Epidermal melanocyte (primary cell): ENCODE data around the gene TMEM52.

DNA sequence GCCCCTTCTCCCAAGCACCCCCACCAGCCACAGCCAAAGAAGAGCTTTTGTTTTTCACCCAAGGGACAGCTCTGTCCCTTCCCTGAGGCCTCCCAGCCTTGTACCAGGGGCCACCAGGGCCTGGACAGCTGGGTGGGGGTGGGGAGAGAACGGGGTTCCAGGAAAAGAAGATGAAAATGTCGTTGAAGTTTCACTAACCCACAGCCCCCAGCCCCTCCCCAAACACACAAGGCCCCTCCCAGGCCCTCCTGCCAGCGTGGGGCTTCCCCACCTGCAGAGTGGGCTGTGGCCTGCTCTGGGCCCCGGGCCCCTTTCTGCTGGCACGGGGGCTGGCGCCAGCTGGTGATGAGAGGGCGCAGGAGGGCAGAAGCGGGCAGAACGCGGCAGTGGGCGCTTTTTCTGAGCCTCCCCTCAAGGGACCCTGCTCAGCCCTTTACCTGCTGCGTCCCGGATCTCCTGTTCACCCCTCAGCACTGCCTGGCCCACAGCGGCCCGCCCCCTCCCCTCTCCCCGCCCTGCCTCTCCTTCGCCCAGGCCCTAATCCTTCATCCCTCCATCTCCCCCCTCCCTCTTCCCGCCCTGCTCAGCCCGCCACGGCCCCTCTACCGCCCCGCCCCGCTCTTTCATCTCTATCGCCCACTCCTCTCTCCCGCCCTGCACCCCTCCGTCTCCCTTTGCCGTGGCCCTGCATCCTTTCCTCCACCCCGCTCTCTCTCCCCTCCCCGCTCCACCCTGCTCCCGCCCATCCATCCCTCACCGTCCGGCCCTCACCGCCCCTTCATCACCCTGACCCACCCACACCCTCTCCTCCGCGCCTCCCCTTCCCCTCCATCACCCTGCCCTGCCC lies 1.1 kb downstream of the TMEM88B start:
- RRBS, result no CpG with 5 or more reads among the region's 35 CpGs

DNA sequence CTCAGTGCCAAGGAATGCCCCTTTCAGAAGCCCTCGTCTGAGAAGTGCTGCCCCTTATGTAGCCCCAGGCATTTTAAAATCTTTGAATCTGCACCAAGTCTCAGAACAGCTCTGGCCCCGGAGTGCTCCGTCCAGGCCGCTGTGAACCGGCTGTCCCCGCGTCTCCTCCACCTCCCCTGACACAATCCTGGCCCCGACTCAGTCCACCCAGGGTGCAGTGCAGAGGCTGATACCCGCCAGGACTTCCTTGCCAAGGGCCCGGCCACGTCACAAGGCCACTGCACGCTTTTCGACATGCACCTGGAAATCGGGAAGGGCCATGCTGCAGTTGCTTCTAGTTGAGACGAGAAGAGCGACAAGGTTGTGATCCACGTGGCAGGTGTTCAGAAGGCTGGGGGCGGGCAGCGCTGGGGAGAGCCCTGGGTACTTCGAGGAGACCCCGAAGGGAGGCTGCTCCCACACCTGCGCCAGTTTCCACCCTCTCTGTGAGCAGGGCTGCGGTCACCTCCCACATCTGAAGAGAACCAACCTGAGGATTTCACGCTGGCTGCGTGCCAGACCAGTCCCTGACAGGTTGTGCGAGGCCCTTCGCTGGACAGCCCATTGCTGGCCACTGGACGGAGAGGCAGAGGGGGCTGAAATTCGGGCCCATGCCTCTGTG lies 6.7 kb downstream of the VWA1 start:
- RRBS, result no CpG with 5 or more reads among the region's 29 CpGs

DNA sequence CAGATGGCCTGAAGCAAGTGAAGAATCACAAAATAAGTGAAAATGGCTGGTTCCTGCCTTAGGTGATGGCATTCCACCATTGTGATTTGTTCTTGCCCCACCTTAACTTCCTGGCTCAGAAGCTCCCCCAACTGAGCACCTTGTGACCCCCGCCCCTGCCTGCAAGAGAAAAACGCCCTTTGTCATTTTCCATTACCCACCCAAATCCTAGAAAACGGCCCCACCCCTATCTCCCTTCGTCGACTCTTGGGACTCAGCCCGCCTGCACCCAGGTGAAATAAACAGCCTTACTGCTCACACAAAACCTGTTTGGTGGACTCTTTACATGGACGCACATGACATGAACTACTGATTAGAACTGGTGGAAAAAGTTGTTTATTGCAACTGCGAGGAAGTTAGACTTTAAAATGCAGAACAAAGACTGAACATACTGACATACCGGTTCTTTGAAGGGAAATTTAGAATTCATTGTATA lies 632 bp upstream of the ATAD3B start:
- RRBS, result no CpG with 5 or more reads among the region's 9 CpGs

GRCh38 chr1:1483635-1484340 lies 12.2 kb downstream of the ATAD3B start:
- RRBS, result no CpG with 5 or more reads among the region's 30 CpGs

DNA sequence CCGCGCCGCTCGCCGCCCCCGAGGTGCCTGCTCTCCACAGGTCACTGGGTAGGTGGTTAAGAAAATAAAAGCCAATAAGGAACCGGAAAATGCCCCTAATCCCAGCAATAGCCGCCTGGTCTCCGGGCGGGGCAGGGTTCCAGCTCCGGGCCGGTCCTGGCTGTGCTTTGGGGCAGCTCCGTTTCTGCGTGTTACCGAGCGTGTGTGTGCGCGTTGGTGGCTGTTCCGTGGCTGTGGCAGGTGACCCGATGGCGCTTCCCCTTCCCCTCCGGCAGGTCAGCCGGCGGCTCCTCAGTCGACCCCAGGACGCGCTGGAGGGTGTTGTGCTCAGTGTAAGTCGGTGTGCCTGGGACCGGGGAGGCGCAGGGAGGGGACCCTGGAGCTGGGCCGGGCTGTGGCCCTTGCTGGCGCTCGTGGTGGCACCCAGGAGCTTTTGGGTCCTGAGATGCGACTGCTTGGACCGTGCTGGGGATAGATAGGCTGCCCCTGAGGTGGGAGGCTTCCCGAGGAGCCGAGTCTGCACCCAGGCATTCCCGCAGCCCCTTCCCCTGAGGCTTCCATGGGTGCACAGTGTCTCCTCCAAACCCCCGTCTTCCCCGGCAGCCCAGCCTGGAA lies 11.4 kb downstream of the ATAD3A start:
- RRBS, result 92% methylated on average over 2 of the region's 40 CpGs

- RRBS, result 77% methylated on average over 3 of the region's 25 CpGs
Measured at GRCh38 chr1:1624938-1625494, 7.0 kb upstream of the MMP23B start.

DNA sequence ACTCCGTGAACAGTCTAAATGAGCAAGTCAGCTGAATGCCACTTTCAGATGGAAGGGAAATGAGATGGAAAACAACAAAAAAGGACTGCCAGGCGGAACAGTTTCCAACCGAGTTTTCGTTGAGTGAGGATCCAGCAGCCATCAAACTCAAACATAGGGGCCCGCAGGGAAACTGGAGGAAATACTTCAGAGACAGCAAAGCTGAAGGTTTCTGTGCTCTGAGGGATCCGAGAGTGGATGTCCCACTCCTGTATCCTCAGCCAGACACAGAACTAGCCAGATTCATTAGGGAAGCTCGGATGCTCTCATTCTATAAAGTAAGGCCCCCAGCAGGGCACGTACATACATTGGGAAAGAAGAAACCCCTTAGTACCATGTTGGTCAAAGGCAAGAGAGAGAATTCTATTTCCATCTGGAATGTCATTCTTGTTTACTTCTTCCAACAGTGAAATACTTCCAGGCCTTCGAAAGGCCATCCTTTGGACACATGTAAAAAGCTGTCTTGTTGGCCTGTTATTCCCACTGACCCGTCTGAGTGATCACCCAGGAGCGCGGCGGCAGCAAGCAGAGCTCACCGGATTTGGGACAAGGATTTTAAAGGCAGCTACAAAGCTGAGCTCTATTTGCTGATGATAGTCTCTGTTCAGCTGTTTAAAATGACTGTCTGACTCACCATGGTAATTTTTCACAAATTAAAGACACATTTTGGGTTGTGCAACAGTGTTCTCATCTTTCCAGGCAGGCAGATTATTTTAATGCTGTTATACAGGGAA lies 3.3 kb upstream of the CDK11B start:
- RRBS, result no CpG with 5 or more reads among the region's 14 CpGs

DNA sequence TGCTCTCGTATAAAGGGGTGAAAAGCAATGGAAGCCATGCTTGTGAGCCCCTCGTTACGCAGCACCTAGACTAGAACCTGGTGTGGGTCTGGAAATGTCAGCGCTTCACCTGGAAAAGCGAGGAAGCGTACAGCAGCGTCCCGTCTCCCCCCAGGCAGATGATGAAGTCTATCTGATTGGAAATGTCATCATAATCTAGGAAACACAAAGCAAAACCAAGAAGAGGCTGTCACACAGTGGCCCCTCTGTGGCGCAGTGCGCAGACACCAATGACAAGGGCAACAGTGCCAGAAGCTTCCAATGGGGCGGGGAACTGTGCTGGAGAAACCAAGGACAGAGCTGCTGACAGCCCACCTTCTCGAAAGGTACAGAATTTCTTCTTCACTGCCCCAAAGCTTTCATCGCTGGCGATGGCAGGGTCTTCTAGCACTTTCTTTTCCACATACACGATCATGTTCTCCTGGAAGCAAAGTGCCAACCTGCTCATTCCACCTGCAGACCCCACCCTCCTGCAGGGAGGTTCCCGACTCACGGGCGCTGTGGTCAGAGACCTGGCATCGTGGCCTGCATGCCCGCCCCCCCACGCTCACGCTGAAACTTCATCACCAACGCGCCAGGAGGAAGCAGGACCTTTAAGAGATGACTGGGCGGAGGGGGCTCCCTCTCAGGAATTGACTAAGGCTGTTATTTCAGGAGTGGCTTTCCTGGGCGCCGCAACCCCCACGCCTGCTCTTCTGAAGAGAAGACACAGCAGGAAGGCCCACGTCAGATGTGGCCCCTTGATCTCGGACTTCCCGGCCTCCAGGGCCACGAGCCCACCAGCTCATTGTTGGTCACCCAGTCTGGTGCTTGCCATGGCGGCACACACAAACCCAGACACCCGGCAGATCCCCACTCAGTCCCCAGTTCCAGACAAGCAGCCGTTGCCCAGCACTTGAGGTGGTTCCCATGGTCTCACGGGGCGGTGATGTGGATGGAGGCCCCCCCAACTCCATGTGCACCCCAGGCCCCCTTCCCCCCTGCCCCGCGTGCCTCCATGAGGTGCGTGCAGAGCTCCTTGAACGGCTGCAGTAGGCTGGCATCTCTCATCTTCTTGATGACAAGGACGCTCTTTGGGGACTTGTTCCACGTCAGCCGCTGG lies 21.8 kb downstream of the NADK start:
- RRBS, result 90% methylated on average over 2 of the region's 44 CpGs

GRCh38 chr1:1761593-1762266 lies 16.5 kb downstream of the NADK start:
- RRBS, result no CpG with 5 or more reads among the region's 21 CpGs

DNA sequence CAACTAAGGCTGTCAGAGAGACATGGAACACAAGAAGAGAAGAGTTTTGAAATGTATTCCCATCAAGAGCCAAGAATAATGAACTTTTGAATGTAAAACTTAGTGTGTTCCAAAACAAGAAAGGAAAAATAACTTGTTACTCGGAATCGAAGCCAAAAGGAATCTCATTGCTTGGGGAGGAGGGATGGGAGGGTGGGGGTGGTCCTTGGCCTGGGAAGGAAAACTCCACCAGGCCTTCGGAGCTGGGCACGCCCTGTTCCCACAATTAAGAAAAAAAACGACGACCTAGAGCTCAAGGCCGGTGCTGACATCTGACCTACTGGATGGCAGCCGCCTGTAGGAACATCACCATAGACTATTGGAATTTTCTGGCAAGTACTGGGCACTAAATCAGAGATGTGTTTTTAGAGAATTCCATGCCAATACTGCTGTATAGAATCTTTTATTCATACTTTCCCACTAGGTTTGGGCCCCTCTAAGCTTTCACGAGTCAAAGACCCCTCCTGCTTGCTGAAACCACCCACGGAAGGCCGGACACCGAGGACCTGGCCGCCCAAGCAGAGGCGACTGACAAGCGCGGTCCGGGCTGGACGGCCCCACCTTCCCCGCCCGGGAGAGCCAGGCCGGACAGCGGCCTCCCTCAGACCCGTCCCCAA lies 709 bp downstream of the NADK start:
- RRBS, result 3% methylated on average over 7 of the region's 23 CpGs

GRCh38 chr1:1779696-1780937 lies 1.8 kb upstream of the NADK start:
- RRBS, result no CpG with 5 or more reads among the region's 20 CpGs

DNA sequence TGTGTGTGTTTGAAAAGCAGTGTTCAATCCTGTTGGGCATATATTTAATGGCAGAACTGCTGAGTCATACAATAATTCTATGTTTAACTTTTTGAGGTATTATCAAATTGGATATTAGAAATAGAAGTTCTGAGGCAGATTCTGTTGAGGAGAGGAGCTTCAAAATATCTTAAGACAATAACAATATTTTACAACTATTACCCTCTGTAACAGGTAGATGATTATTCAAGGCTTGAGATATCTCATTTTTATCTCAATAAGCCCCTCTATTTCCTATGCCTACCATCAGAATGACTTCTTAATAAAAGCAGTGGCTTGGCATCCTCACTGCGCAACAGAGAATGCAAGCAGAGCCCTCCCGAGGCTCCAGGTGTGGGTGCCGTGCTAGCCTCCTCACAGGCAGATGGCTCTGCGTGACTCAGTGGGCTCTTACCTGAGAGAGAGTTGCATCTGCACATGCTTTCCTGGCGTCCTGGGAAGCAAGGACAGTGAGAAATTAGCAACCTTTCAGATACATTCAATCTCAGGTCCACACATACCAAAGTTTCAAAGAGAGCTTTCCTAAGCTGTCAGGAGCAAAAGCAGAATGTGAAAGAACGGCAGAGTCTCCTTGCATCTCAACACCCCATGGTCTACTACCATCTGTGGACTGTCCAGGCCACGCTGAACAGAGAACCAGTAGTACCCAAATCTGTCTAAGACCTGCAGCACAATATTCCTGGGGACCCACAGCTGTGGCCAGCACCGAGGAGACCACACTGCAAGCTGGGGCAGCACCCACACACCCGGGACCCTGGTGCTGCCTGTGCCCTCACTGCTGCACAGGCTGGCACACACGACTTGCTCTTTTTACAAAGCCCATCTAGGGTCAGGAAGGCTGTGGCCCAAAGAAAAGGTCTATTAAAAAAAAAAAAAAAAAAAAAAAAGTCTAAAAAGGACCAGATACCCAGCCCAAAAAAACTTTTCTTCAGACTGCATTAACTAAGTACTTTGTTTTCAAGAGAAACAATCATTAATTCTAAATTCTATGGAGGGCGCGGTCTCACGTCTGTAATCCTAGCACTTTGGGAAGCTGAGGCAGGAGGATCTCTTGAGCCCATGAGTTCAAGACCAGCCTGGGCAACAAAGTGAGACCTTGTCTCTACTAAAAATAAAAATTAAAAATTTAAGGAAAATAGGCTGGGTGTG lies 39.5 kb upstream of the NADK start:
- RRBS, result no CpG with 5 or more reads among the region's 13 CpGs

- RRBS, result no CpG with 5 or more reads among the region's 12 CpGs
Measured at GRCh38 chr1:1840379-1840987, 50.4 kb downstream of the GNB1 start.

DNA sequence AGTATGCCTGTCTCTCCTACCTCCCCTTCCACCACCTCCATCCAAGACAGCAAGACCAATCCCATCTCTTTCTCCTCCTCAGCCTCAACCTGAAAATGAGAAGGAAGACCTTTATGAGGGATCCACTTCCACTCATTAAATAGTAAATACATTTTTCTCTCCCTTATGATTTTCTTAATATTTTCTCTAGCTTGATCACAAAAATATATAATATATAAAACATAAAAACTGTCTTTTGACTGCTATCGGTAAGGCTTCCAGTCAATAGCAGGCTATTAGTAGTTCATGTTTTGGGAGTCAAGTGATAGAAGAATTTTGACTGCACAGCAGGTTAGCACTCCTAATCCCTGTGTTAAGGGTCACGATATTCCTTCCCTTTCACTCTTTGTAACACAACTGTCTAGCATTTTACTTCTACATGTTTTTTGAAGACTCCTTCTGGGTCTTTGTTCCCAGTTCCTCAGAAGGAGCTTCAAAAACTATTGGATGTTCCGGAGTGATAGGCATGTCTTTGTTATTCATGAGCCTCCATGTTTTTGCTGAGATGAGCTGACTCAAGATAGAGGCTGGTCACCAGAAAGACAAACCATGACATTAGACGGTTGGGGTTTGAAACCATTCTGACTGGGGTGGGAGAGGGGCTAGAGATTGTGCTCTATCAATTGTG lies 42.3 kb downstream of the GNB1 start:
- RRBS, result no CpG with 5 or more reads among the region's 4 CpGs

DNA sequence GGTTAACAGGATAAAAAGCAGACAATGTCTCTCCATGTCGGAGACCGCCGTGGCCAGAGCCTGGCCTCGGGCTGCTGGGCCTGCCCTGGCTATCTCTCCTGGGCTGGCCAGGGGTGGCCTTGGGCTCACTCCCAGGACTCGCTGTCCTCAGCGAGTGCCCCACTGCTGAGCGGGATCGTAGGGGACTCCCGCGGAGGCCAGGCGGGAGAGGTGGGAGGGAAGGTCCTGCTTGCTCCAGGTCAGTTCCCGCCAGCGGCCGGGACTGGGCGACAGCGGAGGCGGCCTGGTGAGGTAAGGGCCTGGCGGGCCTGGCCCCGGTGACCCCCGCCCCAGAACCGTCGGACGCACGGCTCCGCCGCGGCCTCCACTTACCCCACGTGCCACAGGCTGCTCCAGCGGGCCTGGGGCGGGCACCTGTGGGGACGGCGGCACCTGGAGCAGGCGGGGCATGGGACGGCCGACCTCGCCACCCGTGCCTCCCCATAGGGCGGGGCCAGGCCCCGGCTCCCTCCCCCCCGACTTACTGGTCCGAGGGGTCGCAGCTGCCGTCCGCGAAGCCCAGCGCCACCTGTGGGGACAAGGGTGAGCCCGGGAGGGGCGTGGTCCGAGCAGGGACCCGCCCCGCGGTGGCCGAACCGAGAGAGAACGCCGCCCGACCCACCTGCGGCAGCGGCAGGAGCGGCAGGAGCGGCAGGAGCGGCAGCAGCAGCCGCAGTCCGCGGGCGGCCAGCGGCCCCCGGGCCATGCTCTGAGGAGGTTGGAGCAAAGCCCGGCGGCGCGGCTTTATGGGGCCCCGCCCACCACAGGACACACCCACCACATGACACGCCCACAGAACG lies at the start of gene TMEM52:
TSS of gene TMEM52 (minus strand) at position 759 of the 839 bp plus-strand sequence.
- RRBS, result 14% methylated on average over 17 of the region's 75 CpGs

DNA sequence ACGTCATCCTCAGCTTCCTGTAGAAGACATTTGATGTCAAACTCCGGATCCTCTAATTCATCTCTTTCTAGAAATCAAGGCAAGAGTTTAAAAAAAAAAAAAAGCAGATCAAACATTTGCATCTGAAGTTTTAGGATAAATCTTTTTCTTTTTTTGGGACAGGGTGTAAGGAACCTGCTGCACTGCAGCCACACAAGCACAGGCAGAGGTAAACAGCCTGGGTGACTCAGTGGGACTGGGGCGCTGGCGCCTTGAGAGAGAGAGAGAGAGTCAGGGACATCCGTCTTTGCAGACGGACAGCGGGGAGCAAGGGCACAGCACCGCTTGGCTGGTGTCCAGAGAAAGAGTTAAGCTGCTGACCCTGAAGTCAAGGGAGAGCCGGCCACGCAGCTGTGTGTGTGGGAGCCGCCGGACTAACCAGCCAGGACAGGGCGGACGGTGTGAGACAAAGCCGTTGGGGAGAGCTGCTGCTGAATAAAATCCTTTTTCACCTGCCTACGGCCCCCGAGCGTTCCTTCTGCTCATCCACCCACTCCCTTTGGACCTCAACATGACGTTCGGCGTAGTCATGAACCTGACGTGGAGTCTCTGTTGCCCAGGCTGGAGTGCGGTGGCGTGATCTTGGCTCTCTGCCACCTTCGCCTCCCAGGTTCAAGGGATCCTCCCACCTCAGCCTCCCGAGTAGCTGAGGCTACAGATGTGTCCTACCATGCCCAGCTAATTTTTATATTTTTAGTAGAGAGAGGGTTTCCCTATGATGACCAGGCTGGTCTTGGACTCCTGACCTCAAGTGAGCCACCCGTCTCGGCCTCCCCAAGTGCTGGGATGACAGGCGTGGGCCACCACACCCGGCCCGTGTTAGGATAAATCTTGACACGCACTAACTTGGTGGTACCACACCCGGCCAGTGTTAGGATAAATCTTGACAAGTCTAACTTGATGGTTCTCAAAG lies 14.4 kb downstream of the CFAP74 start:
- RRBS, result no CpG with 5 or more reads among the region's 33 CpGs

- RRBS, result no CpG with 5 or more reads among the region's 14 CpGs
Measured at GRCh38 chr1:1996172-1996662, 7.4 kb downstream of the CFAP74 start.

DNA sequence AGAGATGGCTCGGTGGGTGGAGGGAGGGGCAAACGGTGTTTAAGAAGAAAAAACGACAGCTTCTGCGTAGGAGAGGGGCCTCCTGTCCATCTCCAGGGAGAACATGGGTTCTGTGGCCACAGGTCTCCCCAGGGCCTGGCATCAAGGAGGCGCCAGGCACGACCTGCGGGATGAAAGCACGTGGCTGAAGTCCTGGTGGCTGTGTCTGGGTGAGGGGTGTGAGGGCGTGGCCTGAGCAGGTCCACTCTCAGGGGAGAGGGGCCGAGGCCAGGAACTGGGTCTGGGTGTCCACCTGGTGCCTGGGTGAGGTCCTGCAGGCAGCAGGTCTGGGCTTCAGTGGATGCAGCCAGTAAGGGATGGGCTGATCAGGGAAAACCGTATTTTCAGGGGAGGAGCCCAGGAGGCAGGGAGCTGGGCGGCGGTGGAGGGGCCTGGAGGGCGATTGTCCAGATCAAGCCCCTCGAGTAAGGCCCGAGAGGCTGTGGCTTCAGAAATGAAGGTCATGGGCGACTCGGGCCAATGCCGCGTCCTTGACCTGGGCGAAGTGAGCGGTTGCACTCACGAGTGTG lies 821 bp upstream of the PRKCZ start:
- RRBS, result no CpG with 5 or more reads among the region's 23 CpGs

- RRBS, result no CpG with 5 or more reads among the region's 5 CpGs
Measured at GRCh38 chr1:2052499-2052749, 2.2 kb downstream of the PRKCZ start.

DNA sequence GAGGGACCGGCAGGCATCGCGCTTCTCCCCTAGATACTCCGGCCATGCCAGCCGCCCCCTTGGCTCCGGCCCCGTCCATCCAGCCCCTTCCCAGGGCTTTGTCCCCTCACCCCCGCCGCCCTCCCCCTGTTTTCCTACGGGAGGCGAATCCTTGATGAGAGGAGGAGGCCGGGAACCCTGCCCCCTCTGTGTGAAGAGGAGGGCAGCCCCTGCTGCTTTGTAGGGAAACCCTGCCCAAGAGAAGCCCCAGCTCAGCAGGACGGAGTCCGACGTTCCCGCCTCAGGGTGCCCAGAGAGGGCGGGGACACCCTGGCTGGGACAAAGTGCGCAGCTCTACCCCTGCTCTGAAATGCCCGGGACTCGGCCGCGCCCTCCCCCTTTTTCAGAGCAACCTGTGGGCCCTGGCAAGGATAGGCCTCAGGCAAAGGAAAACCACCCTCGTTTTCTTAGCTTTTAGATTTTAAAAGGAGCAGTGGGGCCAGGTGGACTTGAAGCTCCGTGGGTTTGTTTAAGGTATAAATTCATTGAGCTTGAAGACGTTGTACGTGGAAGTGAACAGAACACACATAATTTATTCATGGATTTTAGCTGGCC lies 42.0 kb downstream of the PRKCZ start:
- RRBS, result 20% methylated on average over 3 of the region's 26 CpGs